Skeletal muscle satellite cell (primary cell): ENCODE measurements around a stretch of chr14.

GRCh38 chr14:94130101-94130371, 632 bp upstream of the IFI27L2 start:
- CAGE, long polyA plus RNA: no peak

- CAGE, long polyA plus RNA: no peak
These were observed 539 bp downstream of the SERPINA6 start for GRCh38 chr14:94322496-94323098.

DNA sequence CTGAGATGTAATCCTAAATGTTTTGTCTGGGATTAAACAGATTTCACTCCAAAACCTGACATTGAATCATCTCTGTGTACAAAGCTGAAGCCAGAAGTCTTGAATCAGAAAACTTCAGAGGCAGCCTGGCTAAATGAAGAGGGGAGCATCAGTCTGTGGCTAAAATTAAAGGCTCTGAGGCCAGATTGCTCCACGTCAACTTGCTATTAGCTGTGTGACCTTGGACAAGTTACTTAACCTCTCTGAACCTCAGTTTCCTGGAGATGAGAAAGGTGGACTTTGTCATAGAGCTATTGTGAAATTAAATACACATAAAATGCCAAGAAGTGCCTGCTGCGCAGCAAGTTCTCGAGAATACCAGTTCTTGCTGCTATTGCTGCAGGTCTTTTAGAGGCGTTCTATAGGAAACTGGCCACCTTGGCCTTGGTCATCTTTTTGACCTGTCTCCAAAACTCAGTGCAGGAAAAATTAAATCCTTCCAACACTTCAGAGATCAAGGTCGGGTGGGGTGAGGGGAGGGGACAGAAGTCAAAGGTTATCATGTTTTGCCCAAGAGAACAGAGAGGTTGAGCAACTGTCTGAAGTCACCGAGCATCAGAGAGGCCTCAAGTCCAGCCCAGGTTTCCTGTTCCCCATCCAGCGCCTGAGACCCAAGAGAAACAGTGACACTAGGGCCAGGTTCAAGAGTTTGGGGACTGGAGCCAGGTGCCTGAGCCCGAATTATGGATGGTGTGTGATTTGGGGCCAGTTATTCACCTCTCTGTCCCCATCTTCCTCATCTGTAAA, 1.2 kb downstream of the SERPINA1 start:
- CAGE, long polyA plus RNA: no peak

- CAGE, long polyA plus RNA: no peak
These were observed 2.3 kb upstream of the SERPINA1 start for GRCh38 chr14:94390382-94391371.

DNA sequence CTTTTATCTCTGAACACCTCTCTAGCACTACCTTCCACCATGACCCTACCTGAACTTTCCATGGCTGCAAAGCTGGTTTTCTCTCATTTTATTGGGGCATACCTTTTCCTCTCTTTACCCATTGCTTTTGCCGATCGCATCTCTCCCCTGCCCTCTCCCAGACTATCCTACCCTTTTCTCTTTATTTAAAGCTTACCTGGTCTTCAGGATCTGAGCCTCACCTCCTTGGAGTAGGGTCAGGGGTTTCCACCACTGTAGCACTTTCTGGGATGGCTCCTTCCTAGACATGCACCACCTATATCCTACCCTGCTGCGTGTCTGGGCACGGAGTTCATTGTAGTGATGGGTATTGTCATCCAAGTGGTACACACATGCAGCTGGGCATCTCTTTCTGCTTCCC, 11.2 kb downstream of the SERPINA11 start:
- CAGE, long polyA plus RNA: no peak

GRCh38 chr14:94542281-94542866, 18.9 kb upstream of the SERPINA4 start:
- CAGE, long polyA plus RNA: no peak

GRCh38 chr14:94584192-94585306, 3.3 kb downstream of the SERPINA5 start:
- CAGE, long polyA plus RNA: no peak

GRCh38 chr14:94591132-94591655, 10.0 kb downstream of the SERPINA5 start:
- CAGE, long polyA plus RNA: no peak

DNA sequence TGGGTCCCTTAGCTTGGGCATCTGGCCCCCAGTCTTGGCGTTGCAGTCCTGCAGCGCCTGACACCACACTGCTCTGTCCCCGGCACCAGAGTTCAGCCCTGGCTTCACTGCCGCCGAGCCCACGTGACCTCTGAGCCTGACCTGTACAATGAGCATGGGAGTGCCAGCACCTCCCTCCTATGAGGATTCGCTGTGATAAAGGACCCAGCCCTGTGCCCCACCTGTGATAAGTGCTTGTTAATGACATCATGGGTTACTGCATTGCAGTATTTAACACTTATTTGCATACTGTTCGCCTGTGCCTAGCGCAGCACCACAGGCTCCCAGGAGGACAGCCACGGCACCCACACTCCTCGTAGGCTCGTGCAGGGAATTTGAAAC, 118.2 kb upstream of the GSC start:
- CAGE, long polyA plus RNA: no peak

DNA sequence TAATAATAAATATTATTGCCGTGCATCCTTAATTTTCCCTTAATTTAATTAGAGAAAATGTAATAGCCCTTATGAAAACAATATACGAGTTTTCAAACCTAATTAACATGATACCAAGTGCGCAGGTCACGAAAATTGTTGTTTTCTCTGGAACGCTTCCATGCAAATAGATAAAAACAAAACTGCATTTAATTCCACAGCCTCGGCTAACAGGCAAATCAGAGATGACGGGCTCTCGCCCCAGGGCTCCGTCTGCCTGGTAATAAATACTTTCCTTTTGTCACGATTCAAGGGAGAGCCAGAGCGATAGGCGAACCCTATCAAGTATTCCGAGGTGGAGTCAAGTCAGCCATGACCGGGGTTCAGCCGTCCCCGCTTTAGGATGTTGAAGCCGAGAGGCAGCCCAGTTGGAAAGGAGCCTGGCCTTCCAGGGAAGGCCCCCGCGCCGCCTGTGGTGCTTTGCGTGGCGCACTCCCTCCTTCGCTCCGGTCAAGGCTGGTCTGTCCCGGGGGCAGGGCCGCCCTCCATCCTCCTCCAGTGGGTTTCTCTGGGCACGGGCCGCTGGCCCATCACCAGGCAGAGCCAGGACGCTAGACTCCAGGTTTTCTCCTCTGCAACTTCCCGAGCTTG, 137.8 kb upstream of the GSC start:
- CAGE, long polyA plus RNA: no peak

DNA sequence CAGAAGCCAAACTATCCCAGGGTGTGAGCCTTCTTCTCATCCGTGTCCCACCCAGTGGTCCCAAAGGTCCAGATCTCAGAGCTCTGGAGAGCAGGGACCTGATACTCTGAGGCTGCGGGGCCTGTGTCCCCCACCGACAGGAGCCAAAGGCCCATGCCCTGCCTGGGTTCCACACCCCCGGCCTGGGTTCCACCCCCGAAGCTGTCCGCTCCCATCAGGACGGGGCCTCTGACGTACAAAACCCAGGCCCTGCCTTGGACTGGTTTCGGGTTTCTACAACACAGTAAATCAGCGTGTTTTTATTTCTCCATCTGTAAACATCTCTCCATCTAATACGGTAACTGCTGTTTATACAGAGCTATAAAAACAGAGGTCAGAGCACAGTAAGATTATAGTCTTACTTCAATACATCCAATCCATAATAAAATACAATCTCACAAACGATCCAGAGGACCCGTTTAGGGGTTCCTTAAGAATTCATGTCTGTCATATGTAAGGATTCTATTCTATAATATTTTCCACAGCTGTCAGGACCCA, 110.5 kb downstream of the DICER1 start:
- CAGE, long polyA plus RNA: no peak

- CAGE, long polyA plus RNA: no peak
These were observed 25.7 kb upstream of the DICER1 start for GRCh38 chr14:95183018-95183498.

DNA sequence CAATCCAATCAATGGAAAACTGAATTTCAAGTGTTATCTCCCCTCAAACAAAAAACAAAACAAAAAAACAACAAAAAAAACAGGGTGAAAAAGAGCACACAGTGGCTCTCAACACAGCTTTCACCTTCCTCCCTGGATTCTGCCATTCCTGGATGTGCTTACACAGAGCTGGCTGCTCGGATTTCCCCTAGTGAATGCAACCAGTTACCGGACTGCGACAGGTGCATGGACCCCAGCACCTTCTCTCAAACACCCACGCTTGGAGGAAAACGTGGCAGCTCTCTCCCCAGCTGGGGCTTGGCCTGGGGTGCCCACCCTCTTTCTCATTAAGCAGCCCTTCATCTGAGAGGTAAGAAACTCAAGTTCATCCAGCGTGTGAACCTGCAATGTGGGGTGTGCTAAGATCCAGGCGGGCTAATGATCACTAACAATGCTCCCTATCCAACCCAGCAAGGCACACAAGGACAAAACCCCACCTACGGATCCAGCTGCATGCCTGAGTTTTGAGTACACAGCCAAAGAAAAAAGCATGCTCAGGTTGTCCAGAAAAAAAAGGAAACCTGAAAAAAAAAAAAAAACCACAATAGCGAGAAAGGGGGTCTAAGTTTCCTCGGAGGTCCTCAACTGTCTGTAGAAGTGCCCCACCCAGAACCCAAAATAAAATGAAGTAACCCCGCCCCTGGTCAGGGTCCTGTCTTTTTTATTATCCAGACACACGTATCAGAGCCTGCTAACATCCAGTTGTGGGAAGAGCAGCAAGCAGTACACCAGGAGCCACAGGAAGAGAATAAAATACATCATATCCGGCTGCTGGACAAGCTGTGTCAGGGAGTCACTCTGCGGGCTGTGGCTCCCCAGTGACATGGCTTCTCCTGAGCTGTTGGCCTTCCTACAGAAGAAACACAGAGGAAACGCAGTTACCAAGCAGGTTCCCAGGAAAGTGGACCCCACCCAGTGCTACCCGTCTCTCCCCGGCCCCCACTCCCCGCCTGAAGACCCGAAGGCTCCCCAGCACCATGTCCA, 33.8 kb upstream of the DICER1 start:
- CAGE, long polyA plus RNA: no peak

GRCh38 chr14:95464384-95465027, 51.9 kb downstream of the SYNE3 start:
- CAGE, long polyA plus RNA: no peak

DNA sequence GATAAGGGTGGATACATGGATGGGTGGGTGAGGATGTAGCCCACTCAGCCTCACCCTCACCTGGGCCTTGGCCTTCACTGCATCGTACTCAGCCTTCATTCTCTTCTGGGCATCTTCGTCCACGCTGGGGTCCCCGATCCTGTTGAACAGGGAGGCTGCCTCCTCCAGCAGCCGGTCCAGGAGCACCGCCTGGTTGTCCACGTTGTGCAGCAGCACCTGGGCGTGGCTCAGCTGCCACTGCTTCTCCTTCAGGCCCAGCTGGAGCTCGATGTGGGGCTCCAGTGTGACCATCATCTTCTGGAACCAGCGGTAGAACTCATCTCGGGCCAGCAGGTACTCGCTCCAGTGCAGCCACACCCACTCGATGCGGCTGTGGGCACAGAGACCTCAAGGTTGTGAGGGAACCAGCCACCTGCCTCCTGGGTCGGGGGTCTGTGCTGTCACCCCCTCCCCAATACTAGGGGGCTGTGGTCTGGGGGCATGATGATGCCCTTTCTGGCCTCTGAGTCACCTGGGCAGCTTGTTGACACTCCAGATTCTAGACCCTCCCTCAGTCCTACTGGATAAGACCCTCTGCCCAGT, 50.5 kb downstream of the SYNE3 start:
- CAGE, long polyA plus RNA: no peak

DNA sequence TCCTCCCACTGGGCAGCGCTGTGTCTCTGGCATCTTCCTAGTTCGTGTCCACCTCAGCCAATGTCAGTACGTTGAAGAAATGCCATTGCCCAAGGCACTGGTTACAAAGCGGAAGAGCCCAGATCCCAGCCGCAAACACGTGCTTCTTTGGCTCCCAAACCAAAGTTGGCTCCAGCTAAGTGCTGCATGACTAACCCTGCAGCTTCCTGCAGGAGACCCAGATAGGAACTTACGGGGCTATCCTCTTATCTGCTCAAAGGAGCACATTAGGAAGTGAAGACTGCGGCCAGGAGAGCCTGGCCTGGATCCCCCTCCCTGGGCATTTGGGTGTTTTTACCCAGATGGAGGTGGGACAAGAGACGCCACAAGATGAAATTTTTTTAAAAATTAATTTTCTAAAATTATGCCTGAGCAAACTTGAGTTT, 9.2 kb downstream of the SYNE3 start:
- CAGE, long polyA plus RNA: no peak

DNA sequence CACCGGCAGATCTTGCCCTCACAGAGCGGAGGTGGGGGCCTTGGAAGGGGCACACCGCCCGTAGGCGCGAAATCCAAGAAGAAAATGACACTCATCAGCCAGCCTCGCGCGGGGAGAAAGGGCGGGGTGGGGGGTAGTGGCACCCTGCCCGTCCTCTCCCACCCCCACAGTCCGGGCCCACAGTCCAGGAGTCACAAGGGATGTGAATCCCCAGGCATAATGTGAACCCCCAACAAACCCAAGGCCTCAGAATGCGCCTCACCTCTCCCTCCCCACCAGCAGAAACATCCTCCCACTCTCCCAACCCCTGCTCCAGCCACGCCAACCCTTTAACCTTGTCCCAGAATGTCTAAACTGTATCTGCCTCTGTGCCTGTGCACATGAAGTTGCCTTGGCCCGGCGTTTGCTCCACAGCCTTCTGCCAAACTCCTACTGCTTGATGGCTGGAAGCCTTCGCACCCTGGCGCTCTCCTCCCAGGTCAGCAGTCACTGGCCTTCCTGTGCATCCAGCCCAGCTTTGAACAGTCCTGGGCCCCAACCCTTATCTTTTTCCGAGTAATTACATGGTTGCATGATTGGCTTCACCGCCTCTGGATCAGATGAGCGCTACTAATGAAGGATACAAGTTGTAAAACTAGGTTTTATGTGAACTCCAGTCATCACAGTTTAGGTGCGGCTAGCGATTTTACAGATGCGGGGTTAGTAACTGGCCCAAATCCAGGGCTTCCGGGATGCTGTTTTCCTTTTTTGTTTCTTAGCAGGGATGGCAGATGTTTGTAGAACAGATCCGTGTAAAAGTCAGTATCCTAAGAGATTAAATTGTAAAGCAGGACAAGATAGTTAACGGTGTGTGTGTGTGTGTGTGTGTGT, 858 bp upstream of the SYNE3 start:
- CAGE, long polyA plus RNA: no peak

DNA sequence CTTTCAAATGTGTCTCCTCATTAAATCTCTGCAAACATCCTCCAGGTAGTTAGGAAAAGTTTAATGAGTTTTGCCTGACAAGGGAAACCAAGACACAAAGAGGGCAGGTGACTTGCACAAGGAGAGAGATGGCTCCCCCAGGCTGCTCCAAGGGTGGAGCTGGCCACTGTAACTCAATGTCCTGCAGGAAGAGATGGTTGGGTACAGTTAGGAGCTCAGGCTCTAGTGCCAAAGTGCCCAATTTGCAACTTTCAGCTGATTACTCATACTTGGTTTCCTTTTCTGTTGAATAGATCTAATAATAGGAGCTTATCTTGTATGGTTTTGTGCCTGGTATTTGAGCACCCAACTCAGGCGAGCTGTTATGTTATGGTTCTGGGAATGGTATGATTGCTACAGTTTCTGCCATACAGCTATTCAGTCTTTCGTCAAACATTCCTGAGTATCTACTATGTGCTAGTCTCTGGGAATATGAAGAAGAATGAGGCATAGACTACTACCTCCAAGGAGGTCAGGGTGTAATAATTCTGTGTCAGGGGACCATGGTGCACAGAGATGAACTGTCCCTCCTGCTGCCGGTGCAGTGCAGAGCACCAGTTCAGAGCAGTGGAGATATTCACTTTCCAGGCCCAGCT, 1.9 kb upstream of the SYNE3 start:
- CAGE, long polyA plus RNA: no peak

GRCh38 chr14:95519451-95520200, 3.2 kb upstream of the SYNE3 start:
- CAGE, long polyA plus RNA: no peak

DNA sequence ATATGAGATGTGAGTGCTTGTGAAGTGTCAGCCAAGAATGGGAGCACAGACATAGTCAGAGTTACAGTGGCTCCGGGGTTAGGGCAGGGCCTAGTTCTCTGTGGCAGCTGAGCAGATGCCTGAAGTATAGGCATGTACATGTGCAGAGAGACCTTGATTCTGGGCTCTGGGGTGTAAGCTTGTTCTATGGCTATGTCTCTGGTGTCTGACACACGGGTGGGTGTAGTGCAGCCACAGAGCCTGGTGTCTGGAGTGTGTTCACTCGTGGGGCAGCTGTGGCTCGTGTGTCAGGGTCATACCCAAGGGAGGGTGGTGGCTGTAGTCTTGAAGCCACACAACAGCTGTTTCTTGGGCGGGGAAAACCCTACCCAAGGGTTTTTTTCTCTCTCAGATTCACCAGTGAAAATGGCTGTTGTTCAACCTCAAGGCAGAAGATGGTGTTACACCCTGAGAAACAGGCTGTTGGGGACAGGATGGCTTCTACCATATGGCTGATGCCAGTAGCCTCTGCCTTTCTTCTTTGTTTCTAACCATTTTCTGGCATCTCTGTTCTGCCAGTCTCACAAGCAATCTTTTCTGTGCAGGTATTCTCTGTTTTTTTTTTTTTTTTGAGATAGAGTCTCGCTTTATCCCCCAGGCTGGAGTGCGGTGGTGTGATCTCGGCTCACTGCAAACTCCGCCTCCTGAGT, 12.0 kb upstream of the TCL1A start:
- CAGE, long polyA plus RNA: no peak